SJCRH30 (cell line): ENCODE measurements around a stretch of chr9.

GRCh38 chr9:126396832-126397541 lies 70.4 kb downstream of the MVB12B start:
- RAMPAGE, long total RNA, result no peak

- RAMPAGE, long total RNA, result no peak
Measured at GRCh38 chr9:126521147-126521557, 92.6 kb upstream of the LMX1B start.

DNA sequence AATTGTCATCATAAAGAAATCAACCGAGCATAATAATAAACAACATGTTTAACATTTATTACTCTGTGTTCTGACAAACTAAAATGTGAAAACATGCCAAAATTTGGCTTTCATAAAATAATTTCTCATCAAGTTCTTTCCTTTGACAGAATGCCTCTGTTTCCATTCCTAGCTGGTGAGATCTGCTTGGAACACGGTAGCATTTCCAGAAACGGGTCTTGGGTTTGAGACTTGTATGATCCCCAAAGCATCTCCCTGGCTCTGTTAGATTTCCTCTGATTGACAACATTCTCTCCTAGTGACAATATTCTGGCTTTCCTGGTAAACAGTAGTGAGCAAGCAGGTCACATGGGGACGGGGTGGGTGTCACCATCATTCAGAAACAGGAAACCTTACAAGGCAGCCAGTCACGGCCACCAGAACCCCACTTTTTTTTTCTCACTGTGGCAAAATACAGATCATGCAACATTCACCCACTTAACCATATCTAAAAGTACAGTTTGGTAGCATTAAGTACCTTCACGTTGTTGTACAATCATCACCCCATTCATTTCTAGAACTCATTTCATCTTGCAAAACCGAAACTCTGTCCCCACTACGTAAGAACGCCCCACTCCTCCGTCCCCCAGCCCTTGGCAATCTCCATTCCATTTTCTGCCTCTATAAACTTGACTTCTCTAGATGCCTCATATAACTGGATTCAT lies 90.1 kb upstream of the LMX1B start:
- RAMPAGE, long total RNA, result no peak

GRCh38 chr9:126525356-126525774 lies 88.4 kb upstream of the LMX1B start:
- RAMPAGE, long total RNA, result no peak

- RAMPAGE, long total RNA, result no peak
Measured at GRCh38 chr9:126587140-126587605, 26.6 kb upstream of the LMX1B start.

GRCh38 chr9:126664966-126665555 lies 51.3 kb downstream of the LMX1B start:
- RAMPAGE, long total RNA, result no peak

DNA sequence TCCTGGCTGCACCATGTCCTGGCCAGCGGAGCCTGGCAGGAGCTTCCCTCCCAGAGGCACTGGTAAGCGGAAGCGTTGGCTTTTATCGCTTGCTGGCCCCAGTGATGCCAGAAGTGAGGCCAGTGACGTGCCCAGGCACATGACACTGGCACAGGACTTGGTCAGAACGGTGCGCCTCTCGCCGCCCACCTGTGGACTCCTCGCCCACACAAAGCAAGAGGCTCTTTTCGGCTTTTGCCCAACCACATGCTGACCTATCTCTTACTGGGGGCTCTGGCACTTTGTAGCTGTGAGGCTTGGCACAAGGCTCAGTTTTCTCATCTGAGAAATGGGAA lies 59.0 kb downstream of the LMX1B start:
- RAMPAGE, long total RNA, result no peak

DNA sequence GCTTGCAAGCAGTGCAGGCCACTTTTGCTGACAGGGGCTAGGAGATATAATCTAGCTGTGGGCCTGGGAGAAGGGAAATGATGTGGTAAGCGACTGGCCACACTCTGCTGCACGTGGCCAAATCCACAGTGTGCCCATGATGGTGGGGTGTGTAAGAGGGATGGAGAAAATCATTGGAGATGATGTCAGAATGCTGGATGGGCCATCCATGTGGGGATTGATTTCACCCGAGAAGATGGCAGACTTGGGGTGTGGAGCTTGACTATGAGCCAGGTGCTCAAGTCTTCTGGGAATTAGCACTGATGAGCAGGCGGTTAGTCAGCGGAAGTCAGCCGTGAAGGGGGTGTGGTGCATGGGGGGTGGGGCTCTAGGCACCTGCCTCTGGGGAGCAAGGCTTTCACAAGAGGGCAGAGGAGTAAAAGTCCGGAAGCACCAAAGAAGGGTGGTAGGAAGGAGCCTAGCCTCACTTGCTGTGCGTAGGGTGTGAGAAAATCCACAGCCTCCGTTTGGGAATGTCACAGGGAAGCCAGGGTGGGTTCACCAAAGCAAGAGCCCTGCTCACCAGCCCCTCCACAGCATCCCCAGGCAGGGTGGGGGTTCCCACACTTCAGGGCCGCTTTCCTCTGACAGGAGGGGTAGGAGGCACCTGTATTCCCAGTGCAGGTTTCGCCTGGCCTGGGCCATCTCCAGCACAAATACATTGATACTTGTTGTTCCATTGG lies 44.4 kb upstream of the ANGPTL2 start:
- RAMPAGE, long total RNA, result no peak

- RAMPAGE, long total RNA, result no peak
Measured at GRCh38 chr9:127169232-127169472, 46.7 kb upstream of the ANGPTL2 start.

GRCh38 chr9:127263688-127264084 lies 888 bp upstream of the GARNL3 start:
- RAMPAGE, long total RNA, result no peak

DNA sequence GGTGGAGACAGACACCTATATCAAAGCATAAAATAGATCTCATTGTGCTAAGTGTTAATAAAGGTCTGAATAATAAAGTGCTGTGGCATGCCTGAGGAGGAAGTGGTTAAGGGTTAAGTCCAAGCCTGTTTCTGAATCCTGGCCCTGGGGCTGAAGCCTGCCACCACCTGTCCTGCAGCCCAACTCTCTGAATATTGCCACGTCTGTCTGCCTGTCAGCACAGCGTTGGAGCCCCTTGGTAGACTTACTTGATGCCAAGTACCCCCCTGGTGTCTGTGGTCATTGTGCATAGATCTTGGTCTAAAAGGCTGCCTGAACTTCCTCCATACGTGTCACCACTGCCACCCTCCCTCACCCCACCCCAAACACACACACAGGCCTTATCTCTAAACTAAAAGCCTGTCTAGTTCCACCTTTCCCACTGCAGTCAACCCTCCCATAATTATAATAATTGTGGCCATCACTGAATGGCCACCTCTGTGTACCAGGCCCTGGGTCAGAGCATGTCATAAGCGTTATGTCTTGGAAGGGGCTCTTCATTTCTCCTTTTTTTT lies 35.4 kb upstream of the SLC2A8 start:
- RAMPAGE, long total RNA, result no peak

GRCh38 chr9:127384084-127384909 lies 12.7 kb upstream of the SLC2A8 start:
- RAMPAGE, long total RNA, result no peak

DNA sequence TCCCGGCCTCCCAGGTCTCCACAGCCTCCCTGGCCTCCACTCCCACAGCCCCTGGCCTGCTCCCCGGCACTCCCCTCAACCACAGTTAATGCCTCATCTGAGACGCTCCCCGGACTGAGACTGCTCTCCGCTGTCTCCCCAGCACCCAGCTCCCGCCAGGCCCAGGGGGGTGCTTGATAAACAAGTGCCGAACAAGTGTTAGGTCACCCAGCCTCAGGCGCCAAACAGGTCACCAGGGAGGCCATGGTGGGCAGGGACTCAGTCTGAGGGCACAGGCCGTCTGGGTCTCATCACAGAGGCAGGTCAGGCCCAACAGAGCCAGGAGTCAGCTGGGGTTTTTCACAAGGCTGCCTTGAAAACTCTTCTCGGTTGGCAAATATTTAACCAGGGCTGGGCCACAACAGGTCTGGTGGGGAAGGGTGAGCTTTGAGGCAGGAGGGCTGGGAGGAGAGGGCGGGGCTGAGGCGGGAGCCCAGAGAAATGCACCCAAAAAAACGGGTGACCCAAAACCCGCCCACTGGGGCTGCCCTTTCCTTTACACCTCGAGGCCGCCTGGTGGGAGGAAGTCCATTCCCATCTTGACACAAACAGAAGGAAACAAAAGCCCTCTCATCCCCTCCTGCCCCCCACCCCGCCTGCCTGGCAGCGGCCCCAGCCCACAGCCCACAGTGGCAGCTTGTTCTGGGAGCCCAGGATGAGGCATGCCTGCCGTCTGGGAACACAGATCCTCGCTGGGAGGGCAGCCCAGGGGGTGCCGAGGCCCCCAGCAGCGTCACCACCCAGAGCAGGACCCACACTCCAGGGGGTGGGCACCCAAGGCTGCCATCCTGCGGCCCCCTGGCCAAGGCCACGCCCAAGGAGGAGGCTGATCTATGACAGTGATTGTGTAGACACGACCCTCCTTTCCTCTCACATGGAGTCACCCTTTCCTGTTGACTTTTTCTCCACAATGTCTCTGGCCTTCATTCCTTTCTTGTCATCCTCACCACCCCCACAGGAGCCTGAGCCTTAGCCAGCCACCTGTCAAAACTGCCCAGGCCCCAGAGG lies 23.3 kb downstream of the NIBAN2 start:
- RAMPAGE, long total RNA, result no peak

DNA sequence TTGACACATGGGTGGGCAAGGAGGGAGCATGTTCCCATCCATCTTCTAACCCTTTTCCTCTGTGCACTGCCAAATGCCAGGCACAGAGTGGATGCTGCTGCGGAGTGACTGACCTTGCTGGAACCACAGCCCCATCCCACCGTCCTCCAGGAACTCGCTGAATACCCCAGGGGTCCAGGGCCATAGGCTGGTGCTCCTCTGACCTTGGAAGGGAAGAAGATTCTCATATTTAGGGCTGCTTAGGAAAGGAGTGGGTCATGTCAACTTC lies 7.9 kb downstream of the NIBAN2 start:
- RAMPAGE, long total RNA, result no peak

DNA sequence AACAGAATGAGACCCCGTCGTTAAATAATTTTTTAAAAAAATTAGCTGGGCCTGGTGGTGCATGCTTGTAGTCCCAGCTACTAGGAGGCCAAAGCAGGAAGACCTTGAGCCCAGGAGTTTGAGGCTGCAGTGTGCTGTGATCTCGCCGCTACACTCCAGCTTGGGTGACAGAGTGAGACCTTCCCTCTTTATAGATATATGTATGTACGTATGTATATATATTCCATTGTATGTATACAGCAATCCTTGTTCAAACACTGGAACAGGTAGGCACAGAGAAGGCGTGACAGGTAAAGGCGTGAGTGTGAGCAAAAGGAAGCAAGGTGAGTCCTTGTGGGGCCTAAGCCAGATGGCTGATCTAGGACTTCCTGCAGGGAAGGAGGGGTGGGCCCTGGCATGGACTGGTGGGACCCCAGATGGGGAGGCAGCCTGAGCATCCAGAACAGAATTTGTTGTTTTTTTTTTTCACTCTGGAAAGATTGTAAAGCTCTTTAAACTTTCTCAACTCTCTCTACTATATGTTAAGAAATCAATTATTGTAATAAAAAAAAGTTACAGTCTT lies 4.1 kb upstream of the NIBAN2 start:
- RAMPAGE, long total RNA, result no peak

- RAMPAGE, long total RNA, result no peak
Measured at GRCh38 chr9:127576029-127576555, 7.2 kb upstream of the NIBAN2 start.

- RAMPAGE, long total RNA, result no peak
Measured at GRCh38 chr9:127644870-127645408, 32.9 kb downstream of the STXBP1 start.

DNA sequence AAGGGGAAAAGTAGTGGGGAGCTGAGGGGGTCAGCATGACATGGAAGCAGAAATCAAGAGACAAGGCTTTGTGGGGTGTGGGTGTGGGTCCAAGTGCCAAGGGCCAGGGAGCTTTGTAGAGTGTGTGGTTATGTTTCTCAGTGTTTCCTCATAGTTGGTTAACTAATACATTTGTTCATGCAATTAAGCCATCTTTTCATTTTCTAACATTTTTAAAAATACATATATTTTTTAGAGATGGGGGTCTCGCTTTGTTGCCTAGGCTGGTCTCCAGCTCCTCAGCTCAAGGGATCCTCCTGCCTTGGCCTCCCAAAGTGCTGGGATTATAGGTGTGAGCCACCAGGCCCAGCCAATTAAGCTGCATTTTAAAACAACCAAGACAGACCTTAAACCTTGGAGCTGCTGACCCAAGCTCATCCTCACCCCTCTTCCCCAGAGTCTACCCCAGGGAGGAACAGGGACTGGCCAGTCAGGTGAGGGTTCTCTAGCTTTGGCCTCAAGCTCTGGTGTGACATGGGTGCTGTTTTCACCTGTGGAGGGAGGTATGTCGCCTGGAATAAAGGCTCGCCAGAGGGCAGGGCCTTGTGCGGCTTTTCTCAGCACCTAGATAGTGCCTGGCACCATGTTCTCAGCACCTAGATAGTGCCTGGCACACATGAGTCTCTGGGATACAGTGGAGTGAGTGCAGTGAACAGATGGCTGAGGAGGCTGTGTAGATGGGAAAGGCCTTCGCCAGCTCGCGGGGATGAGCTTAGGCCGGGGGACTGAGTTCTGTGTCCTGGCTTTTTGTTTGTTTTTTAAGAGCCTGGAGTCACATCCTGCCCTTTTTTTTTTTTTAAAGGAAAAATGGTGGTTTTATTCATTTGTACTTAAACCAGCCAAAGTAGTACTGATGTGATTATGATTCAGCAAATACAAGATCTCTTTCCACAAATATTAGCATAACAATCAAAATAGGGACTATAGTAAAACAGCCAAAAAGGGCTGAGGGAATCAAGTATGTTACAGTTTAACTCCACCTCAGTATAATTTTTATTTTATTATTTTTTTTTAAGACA lies 7.4 kb downstream of the CDK9 start:
- RAMPAGE, long total RNA, result no peak

DNA sequence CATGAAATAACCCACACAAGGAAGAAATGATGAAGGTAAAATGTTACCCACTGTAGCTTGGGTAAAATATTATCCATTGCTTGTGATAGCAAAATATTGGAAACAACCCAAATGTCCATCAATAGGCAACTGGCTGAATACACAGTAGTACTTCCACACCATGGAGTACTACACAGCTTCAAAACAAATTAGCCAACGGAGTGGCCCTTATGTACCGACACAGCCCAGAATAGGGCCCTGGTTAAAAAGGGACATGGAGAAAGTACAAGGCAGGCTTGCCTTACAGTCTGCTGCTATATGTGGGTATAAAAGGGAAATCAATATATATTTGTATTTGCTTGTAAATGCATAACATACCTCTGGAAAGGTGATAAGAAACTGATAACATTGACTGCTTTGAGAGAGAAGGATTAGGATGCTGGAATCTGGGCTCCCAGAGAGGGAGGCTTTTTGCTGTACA lies 4.2 kb upstream of the FPGS start:
- RAMPAGE, long total RNA, result no peak

DNA sequence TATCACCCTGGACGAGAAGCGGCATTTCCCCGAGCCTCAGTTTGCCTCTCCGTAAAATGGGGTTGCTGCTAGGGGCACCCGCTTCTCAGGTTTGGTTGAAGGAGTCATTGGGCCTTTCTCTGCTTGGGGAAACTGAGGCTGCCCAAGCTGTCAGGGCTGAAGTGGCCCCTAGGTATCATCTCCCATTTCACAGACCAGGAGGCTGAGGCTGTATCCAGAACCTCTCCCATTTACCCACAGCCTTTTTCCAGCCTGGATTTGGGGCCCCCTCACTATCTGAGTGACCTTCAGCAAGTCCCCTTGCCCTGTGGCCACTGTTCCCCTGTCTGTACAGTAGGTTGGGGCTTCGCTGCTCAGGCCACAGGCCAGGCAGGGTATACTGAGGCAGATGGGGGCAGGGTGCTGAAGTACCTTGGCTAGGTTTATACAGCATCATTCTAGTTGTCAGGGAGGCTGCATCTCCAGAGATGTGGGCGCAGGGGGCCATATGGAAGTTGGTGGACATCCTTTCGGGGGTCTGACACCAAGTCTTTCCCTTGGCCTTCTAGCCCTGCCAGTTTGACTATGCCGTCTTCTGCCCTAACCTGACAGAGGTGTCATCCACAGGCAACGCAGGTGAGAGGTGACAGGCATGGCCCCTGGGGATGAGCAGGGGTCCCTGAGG lies 7.8 kb downstream of the FPGS start:
- RAMPAGE, long total RNA, result no peak